Neural progenitor cell (in vitro differentiated cells): Measurements from ENCODE around the genes VASN and CORO7.

DNA sequence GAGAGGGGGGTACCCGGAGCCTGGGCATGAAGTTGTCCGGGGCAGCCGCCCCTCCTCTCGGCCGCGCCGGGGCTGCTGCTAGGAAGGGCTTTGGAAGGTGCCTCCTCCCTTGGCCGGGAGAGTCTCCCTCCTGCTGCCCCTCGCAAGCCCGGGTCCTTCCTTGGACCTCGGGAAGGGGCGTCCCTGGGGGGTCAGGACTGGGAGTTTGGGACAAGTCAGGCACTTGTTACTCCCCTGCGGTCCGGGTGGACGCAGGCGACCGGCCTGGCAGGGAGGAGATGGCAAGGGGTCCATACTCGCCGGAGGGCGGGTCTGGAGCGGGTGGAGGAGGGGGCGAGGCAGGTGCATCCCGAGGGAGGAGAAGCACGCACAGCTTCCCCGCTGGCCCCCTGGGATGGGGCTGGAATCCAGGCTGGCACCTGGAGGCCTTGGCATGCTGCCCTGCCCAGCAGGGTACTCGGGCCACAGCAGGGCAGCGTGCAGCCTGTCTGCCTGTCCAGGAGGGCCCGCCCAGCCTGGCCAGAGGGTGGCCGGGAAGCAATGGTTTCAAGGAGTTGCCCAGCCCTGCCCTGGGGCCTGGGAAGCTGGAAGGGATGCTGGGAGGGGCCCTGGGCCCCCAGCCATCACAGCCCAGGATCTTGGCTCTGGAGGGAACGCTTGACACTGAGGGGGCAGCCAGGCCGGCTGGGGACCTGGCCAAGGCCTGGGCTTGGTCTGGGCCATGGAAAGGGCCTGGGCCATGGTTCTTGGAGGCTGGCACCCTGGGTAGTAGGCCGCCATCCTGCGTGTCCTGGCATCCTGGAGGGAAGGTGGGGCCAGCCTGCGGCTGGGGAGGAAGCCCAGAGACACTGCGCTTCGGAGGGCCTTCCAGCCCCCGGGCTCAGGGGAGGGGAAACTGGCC, 984 bp downstream of the GLIS2 start:
- RAMPAGE, long total RNA, result no peak

GRCh38 chr16:4324014-4324612, 8.2 kb downstream of the GLIS2 start:
- RAMPAGE, long total RNA, result no peak

DNA sequence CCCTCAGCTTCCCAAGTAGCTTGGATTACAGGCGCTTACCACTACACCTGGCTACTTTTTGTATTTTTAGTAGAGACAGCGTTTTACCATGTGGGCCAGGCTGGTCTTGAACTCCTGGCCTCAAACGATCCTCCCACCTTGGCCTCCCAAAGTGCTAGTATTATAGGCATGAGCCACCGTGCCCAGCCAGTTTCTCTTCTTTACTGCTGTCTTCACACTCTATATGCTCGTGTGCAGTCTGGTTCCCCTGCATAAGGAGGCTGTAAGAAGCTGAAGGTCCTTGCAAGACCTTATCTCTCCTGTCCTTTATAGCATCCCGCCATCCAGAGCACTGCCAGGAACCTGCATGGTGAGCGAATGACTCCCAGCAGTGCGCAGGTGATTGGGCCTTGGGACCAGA, 2.9 kb upstream of the PAM16 start:
- RAMPAGE, long total RNA, result no peak

DNA sequence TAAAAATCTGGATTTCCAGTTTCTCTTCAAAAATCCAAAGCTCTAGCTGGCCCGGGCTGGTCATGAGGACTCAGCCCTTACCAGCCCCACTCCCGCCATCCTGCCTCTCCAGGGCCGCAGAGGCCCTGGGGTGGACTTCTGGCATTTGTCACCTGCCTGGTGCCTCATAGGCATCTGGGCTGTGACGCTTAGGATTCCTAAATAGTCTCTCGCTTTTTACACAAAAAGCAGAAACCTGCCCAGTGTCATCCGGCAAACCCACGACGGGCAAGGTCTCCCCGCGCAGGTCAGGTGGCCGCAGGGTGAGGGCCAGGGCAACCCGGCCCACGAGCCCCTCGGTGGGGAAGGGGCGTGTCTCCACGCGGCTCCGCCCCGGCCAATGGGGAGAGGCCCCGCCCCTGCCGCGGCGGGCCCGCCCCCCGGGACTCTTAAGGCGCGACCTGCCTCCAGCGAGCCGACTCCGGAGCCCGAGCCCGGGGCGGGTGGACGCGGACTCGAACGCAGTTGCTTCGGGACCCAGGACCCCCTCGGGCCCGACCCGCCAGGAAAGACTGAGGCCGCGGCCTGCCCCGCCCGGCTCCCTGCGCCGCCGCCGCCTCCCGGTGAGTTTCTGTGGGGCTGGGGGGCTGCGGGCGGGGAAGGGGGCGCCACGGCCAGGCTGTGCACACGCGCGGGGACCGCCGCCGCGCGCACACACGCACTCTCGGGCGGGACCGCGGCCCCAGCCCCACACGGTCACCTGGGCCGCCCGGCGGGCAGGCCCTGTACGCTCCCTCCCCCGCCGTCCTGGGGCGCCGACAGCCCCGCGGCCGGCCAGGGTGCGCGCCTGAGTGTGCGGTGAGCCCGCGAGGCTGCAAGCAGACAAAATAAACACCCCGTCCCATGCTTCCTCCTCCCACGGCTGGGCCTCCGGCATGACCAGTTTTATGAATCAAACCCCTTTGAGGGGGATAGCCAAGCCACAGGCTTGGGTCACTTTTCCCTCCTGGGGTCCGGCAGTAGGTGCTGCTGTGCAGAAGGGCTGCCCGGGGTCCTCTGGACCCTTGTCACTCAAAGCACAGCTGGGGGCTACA, at the start of gene VASN:
TSS of gene VASN (plus strand) at position 457 of the 1,073 bp plus-strand sequence.
- RAMPAGE, long total RNA, result start-site peak on the plus strand centred at position 453 of the sequence, 9 bp wide, 15 and 59 reads in 2 replicates

DNA sequence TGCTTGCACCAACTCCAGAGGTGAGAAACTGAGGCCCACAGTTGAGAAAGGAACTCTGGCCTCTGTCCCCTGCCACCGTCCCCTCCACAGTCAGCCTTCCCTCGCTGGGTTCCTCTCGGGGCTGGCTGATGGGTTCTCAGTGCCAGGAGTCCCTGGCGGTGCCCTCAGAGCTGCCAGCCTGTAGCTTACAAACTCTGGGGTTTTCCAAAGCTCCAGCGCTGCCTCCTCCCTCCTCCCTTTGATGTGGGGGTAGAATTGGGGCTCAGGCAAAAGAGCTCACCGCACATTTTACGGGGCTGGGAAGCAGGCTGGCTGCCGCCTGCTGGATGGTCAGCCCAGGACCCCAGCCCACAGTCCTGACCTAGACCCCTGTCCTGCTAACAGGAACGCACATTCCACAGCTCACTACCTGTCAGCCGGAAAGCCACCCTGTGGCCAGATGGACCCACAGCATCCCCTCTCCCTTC, 5.9 kb downstream of the VASN start:
- RAMPAGE, long total RNA, result no peak

GRCh38 chr16:4381654-4382383, 10.2 kb downstream of the VASN start:
- RAMPAGE, long total RNA, result no peak

- RAMPAGE, long total RNA, result no peak
Measured at GRCh38 chr16:4388135-4388796, 16.6 kb downstream of the VASN start.

GRCh38 chr16:4416064-4416752, at the start of gene CORO7:
Gene CORO7, minus strand, starts transcription at chr16:4416596.
- RAMPAGE, long total RNA, result no peak

GRCh38 chr16:4461525-4461729, 13.0 kb downstream of the NMRAL1 start:
- RAMPAGE, long total RNA, result no peak

DNA sequence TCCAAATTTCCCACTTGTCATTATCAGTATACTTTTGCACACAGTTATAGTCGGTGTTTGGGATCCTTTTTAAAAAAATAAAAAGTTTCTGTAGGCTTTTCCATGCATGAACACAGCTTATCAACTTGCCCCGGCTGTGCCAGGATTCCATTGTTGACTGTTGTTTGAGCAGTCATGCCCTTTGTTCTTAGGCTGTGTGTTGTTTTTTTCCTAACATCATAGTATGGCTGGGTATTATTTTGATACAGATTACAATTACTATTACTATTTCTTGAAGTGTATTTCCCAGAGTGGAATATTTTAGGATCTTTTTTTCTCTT, 25.0 kb downstream of the HMOX2 start:
- RAMPAGE, long total RNA, result no peak

DNA sequence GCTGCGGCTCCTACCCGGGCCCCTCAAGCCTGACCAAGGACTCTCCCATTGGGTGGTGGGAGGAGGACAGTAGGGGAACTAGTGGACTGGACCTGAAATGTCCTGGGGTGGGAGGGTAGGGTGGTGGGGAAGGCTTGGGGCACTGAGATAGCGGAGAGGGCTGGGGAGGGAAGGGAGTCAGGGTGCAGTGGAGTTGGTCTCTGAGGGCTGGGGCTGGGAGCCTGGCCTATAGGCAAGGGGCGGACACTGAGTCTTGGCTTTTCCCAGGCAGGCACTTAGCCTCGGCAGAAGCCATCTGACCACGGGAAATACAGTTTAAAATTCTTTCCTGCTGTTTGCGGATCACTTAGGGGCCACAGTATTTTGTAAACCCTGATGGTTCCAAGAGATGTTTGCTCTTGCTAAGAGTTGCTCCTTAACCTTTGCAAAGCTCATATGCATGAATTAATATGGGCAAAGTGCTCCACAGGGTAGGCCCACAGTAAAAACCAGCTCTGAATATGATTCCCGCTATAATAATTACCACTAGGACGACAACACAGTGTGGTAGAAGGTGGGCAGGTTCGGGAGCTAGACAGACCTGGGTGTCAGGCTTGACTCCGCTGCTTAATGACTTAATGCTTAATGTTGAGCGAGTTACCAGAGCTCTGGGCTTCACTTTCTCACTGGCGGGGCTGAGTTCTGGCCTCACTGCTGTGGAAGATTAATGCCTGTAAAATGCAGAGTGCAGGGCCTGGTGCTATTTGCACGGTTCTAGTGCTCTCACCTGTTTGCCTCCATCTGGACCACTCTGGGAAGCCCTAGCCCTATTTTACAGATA, 3.6 kb upstream of the UBALD1 start:
- RAMPAGE, long total RNA, result no peak

DNA sequence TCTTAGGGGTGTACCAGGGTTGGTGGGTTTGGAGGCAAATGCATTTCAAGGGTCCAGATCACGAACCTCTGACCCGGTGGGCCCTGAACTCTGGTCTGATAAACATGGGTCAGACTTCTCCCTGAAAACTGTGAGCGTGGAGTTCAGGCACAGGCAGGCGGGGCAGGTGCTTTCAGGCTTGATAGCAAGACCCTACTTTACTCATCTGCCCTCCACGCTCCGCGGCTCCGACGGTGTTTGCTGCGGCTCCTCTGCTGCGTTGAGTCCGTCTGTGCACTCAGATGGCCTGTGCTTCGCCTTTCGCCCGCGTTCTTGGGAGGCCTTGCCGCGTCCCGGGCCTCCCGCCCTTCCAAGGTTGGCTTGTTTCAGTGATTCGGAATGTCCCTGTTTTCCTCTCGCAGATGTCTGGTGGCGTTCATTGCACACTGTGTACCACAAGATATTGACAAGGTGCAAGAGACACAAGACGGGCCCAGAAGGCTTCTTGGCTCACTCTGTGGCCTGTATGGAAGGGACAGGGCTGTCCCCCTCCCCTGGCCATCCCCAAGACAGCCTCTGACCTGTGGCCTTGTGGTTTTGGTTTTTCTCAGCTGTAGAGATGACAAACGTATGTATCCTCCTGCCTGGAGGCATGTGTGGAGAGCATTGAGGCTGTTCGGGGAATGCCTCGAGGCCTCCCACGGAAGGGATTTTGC, 15.2 kb downstream of the MGRN1 start:
- RAMPAGE, long total RNA, result no peak

- RAMPAGE, long total RNA, result no peak
Measured at GRCh38 chr16:4680881-4681817, 12.2 kb upstream of the NUDT16L1 start.

DNA sequence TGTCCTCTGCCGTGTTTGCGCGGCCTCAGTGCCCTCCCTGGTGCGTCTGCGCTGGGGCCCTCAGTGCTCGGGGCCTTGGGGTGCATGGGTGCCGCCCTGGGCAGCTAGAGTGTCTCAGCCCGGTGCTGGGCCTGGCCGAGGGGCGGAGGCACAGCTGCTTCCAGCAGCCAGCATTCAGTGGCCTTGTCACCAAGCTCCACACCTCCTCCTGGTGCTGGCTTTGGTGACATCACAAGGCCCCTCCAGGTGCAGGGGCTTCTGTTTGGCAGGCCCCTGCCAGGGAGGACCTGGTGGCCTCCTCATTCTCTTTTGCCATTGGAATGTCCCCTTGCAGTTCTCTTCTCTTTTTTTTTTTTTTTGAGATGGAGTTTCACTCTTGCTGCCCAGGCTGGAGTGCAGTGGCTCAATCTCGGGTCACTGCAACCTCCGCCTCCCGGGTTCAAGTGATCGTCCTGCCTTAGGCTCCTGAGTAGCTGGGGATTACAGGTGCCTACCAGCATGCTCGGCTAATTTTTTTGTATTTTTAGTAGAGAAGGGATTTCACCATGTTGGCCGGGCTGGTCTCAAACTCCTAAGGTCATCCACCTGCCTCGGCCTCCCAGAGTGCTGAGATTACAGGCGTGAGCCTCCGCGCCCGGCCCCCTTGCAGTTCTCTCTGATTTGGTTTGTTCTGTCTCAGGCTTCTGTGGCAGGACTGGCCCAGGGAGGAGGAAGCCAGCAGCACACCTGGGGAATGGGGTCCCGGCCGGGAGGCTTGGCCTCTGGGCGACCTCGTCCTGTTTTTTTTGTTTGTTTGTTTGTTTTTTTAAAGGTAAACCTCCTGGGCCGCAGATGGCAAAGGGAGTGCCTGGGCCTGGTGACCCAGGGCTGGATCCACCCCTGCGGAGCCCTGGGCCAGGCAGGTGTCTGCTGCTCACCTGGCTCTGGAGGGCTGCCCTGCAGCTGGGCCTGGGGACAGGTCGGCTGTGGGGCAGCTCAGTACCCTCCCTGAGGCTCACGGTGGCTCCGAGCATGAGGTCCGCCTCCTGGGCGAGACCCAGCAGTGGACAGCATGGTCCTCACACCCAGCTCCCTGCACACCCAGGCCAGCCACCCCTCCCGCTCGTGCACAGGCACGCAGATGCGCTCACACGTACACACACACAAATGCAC, 3.6 kb upstream of the NUDT16L1 start:
- RAMPAGE, long total RNA, result no peak

GRCh38 chr16:4801988-4802476, 401 bp downstream of the ROGDI start:
- RAMPAGE, long total RNA, result no peak

GRCh38 chr16:4859639-4860225, 12.5 kb downstream of the UBN1 start:
- RAMPAGE, long total RNA, result no peak

GRCh38 chr16:4860226-4861246, 13.3 kb downstream of the UBN1 start:
- RAMPAGE, long total RNA, result no peak

DNA sequence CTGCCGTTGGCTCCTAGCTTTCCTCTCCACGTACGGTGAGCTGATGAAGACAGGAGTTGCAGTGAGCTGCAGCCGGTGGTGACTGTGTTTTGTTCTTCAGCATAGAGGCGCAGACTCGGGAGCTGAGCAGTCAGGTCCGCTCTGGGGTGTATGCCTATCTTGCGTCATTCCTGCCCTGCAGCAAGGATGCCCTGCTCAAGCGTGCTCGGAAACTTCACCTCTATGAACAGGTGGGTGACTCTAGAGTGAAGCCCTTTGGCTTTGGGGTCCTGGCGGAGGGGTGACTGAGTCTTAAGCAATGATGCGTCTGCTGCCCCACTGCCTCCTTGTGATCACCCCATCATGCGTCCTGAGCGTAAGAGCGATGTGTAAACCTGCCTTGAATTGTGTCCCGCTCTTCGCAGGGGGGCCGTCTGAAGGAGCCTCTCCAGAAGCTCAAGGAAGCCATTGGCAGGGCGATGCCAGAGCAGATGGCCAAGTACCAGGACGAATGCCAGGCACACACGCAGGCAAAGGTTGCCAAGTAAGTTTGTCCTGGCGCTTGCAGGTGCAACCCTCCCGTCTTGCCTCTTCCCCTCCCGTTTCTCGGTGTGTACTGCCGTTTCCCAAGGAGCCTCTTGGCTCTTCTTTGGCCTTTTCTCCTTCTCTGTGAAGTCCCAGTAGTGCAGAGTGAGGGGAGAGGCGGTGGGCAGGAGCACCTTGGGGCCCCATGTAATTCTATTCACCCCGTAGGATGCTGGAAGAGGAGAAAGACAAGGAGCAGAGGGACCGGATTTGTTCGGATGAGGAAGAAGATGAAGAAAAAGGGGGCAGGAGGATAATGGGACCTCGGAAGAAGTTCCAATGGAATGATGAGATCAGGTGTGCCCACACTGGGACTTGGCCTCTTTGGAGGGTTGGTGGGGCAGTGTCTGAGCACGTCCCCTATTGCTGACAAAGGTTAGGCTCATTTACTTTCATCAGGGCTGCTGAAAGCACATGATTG, 23.1 kb downstream of the UBN1 start:
- RAMPAGE, long total RNA, result no peak

DNA sequence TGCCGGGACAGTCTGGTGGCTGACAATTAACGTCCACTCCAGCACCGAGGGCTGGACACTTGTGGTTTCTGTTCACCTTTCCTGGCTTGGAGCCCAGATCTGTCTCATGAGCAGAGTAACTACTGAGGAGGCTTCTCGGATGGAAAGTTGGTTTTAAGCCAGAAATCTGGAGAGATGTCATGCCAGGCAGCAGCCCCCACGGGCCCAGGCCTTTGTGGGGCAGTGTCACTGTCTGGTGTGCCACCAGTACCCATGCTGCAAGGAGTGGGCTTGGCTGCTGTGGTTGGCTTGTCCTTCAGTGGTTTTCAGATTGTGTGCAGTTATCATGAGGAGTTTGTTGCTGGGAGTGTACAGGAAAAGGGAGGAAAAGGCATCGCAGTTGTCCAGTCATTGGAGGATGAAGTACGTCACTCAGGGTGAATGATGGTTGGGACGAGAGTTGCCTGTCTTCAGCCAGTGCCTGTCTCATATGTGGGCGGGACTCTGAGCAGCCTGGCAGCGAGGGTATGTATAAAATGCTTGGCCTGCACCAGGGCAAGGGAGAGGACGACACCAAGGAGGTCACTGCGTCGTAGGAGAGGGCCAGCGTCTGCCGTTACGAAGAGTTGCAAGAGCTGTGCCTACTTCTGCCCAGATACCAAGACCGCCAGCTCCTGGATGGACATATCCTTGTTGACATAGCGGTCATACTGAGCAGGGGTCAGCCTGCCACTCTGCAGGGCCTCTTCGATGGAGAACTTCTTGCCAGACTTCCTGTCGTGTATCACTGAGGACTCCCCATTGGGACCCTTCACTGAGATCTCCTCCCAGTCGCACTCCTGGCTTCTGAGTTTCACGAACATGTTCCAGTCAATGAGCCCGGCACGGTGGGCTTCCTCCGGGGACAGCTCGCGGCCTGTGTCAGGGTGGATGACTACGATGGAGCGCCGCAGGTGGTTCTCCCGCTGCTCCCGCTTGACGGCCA, 35.8 kb downstream of the UBN1 start:
- RAMPAGE, long total RNA, result no peak

- RAMPAGE, long total RNA, result no peak
Measured at GRCh38 chr16:4910713-4910986, 26.3 kb downstream of the PPL start.